Spleen (tissue), 7 donors: ENCODE measurements around a stretch of chr11.

DNA sequence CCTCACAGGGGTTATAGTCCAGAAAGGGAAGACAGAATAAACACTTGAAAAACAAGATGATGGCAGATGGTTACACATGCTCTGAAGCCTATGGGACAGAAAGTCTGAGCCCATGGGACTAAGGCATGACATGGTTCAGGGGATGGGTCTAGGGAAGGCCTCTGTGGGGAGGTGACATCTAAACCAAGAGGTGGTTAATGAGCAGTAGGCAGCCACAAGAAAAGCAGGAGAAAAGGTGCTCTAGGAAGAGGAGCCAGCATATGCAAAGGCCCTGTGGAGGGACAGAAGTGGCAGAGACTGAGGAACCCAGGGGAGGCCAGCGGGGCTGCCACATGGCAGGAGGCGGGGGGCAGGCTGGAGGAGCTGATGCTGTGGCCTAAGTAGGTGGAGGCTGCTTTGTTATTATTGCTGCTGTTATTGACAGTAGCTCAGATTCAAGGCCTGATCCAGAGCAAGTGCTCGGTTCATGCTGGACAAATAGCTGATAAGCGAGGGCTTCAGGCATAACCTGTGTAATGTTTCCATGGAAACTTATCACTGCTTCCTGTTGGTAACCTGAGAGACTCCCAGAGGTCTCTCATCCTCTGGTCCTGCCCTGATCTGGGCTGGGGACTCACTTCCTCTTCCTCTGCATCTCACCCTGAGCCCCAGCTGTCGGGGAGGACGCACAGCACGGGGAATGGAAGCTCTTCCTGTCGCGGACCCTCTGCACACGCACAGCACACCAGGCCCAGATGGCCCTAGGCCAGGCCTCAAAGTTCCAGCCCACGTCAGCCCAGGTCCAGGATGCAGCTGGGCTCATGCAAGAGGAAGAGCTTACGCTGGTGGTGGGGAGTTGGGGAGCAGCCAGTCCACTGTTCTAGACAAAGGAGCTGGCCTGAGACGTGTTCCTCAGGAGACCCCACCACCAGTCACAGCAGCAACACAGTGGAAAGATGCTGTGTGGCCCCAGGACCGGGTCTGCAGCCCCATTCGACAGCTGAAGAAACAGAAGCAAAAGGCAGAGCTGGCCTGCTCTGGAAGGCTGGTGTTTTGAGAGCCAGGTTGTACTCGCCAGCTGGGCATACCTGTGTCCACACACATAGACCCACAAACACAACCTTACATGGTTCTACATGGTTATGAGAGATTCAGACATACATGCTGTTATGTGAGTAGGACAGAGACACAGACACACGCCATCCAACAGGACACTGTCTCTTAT lies 75.3 kb upstream of the TP53I11 start:
- PRO-cap, 4 experiments: no peak in any of the 4 experiments
- RAMPAGE, long total RNA, 4 experiments: no peak in any of the 4 experiments

GRCh38 chr11:45128163-45128609 lies 18.3 kb upstream of the PRDM11 start:
- PRO-cap, 4 experiments: no peak in any of the 4 experiments
- RAMPAGE, long total RNA, 4 experiments: no peak in any of the 4 experiments

DNA sequence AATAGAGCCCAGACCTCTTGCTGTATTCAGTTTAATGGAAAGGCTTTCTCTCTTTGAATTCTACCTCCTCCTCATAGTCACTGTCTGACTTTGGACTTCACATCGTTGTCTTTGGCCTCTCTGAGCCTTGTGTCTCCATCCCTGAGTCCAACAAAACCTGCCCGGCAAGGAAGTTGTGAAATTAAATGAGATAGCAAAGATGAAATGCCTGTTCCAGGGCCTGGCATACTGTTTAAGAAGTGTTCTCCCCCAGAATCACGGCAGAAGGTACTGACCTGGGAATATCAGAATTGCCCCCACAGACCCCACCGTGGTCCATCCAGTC lies 1.7 kb downstream of the PRDM11 start:
- PRO-cap, 4 experiments: no peak in any of the 4 experiments
- RAMPAGE, long total RNA, 4 experiments: no peak in any of the 4 experiments

DNA sequence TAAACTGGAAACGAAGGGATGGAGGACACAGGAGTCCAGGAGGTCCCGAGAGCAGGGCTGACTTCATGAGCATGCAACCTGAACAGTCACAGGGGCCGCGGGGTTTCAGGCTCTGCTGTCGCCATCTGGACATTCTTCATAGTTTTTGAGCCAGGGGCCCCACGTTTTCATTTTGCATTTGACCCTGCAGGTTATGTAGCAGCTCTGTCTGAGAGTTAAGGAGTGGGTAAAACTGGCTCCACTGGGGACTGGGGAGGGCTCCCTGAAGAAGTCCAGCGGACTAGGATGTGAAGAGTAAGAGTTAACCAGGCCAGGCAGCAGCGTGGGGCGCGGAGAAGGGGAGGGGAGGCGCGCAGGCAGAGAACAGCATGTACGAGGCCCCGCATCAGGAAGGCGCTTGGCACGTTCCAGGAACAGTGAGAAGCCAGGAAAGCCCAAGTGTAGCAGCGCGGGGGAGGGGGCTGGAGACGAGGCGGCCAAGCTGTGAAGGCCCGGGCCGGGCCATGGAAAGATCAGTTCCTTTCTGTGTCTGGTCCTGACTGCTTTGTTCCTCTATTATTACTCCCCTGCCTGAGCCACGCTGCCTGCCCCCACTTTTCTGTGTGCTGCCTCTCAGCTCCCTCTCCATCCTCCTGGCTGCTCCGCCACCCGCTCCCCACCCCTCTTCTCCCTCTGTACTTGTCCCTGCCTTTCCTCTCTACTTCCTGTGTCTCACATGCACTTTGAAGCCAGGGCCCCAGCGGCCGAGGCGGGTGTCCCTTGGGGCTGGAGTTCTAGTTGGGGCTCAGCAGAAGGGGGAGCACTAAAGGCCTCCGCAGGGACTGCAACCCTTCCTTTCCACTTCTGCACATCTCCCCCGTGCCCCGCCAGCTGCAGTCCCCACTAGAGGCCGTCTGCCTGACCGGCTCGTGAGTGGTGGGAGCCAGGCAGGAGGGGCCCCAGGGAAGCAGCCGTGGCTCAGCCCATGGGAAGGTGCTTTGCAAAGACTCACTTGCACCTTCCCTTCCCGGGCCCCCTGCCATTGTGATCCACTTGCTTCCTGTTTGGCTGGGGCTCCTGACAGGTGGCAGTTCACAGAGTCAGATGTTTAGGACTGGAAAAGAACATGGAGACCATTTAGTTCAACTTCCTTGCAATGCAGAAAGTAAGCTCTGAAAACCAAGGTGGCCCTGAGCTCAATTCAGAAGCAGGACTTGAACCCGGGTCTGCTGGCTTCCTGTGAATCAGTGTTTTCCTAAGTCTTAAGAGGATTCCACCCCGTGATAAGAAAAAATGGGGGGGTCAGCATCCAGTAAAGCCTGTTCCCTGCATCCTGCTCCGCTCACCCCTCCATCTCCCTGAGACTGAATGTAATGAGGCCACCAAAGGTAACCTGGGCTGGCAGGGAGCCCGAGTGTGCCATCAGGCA lies 63.7 kb downstream of the PRDM11 start:
- PRO-cap, 4 experiments: peak in 3 of 4 experiments; most common plus-strand start position 515 of the sequence (in 3); most common minus-strand start position 282 of the sequence (in 1)
- RAMPAGE, long total RNA, 4 experiments: no peak in any of the 4 experiments

- PRO-cap, 4 experiments: no peak in any of the 4 experiments
- RAMPAGE, long total RNA, 4 experiments: no peak in any of the 4 experiments
These were observed 26.5 kb downstream of the SYT13 start for GRCh38 chr11:45259516-45260076.

- PRO-cap, 4 experiments: no peak in any of the 4 experiments
- RAMPAGE, long total RNA, 4 experiments: no peak in any of the 4 experiments
These were observed 5.8 kb downstream of the SYT13 start for GRCh38 chr11:45280243-45280837.

GRCh38 chr11:45339614-45340625 lies 53.8 kb upstream of the SYT13 start:
- PRO-cap, 4 experiments: peak in 1 of 4 experiments; most common plus-strand start chr11:45340291 (in 1)
- RAMPAGE, long total RNA, 4 experiments: no peak in any of the 4 experiments

- PRO-cap, 4 experiments: no peak in any of the 4 experiments
- RAMPAGE, long total RNA, 4 experiments: no peak in any of the 4 experiments
These were observed 104.2 kb upstream of the SYT13 start for GRCh38 chr11:45390212-45390880.

DNA sequence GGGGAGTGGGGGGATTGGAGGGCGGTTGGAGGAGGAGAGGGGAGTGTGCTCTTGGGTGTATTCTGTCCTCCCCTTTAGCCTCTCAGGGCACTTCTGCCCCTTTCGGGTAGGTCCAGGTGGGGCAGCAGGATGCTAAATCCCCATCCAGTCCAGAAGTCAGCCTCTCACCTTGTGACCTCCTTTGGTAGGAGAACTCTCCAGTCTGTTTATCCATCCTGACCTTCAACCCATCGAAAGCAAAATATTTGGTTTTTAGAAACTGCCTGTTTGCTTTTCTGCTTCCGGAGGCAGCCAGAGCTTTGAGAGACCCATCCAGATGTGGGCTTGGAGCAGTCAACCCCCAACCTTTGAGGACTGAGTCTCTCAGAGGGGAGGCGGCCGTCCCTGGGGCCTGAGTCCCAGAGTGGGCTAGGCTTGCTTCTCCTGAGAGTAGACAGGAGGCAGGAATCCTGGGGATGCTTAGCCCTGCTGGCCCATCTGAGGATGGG lies 105.2 kb upstream of the SYT13 start:
- PRO-cap, 4 experiments: no peak in any of the 4 experiments
- RAMPAGE, long total RNA, 4 experiments: no peak in any of the 4 experiments

GRCh38 chr11:45801555-45802380 lies 3.2 kb upstream of the SLC35C1 start:
- PRO-cap, 4 experiments: peak in 1 of 4 experiments; most common minus-strand start chr11:45801829 (in 1)
- RAMPAGE, long total RNA, 4 experiments: no peak in any of the 4 experiments

DNA sequence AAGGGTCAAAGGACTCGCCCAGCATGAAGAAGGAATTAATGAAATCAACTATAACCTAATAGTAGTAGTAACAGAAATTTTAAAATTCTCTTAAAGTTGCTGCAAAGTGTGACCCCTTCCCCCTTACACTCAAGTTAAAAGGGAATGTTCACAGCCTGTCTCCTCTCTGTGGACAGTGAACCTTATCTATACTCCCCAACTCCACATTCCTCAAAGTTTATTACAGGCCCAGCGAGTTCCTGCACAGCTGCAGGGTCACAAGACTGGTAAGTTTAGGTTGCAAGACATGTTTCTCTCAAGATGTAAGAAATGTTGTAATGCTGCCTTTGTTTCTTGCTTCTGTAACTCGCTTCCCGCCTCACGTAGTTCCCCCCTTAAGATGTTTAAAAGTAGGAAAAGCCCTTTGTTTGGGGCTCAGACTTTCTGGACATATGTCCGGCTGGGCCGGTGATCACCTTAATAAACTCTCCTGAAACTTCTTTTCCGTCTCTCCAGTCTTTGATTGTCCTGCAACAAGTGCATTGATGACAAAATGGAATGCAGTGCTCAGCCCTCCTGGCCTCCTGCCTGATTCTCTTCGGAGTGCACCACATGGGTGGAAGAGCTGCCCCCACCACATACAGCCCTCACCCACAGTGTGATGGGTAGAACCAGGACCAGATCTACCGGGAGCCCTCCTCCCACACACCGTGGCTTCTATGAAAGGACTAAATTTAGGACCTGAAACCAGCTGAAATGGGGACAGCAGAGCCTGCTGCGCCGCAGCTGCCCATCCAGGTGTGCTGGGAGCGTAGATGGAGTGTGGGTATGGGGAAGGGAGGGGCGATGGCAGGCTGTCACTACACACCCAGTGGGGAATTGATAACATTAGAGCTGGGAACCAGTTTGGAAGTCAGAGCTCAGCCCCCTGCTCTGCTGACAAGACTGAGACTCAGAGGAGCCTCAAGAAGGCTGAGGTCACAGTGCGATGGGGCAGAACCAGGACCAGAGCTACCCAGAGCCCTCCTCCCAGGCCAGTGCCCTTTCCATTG lies 18.7 kb downstream of the SLC35C1 start:
- PRO-cap, 4 experiments: no peak in any of the 4 experiments
- RAMPAGE, long total RNA, 4 experiments: no peak in any of the 4 experiments

DNA sequence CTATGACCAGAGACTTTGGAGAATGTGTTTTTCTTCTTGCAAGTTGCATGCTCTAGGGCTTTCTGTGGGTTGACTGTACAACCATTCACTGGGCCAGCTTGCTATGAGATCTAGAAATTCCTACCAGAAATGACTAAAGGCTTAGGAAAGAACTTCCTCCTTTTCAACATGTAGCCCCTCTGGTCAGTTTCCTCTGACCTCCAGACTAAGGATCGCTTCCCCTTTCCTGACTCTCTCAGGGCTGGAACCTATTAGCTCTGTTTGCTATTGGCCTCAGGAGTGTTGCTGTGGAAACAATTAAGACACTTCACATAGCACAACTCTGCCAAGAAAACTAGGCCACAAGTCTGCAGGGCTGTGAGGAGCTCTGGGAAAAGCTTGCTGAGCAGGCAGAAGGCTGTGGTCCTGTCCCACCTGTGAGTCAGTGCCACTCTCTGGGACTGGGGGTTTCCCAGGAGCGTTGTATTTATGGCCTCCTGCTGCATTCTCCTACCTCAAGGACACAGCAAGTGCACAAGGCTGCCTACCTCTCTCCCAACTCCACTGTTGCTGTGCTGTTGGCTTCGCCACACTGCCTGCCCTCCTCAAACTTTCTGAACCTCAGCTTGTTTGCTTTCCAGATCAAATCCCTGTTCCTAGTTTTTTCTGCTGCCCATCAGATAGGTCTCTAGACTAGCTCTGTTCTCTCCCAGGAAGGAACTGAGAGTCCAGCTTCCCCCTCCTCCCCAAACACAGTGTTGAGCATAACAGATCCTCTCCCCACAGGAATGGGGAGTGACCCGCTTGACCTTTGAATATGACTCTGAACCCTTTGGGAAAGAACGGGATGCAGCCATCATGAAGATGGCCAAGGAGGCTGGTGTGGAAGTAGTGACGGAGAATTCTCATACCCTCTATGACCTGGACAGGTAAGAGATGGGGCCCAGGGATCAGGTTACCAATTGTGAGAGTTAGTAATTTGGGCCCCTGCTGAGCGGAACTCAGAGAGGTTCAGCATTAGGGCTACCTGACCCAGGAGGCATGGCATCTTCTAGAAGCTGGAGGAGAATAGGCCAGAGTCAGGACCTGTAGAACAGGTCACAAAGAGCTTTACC lies 11.0 kb downstream of the CRY2 start:
- PRO-cap, 4 experiments: no peak in any of the 4 experiments
- RAMPAGE, long total RNA, 4 experiments: no peak in any of the 4 experiments

GRCh38 chr11:45859329-45860475 lies 12.4 kb downstream of the CRY2 start:
- PRO-cap, 4 experiments: peak in 4 of 4 experiments; most common plus-strand start chr11:45859945 (in 4); most common minus-strand start chr11:45859692 (in 1)
- RAMPAGE, long total RNA, 4 experiments: no peak in any of the 4 experiments

DNA sequence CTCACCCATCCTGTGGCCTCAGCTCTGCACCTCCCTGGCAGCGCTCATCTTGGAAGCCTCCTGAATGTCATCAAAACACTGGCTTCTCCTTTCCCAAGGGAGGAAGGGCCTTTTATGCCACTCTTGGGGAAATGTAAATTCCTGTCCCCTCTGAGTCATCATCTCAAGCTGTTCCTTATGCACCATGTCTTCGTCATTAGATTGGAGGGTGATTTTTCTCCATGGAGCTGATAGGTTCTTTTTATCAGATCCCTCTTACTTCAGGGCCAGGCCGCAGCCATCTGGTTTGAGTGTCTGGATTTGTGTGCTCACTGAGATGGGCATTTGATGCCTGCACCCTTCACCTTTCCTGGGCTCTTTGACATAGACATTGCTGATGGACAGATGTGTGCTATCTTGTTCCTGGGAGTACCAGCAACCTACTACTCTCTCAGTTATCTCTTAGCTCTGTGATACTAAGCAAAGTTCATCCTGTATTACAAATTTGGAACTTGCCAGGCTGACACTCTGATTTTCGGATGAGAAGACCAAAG lies 12.4 kb upstream of the MAPK8IP1 start:
- PRO-cap, 4 experiments: no peak in any of the 4 experiments
- RAMPAGE, long total RNA, 4 experiments: no peak in any of the 4 experiments

- PRO-cap, 4 experiments: no peak in any of the 4 experiments
- RAMPAGE, long total RNA, 4 experiments: no peak in any of the 4 experiments
These were observed 517 bp downstream of the PEX16 start for GRCh38 chr11:45917051-45917669.

- PRO-cap, 4 experiments: no peak in any of the 4 experiments
- RAMPAGE, long total RNA, 4 experiments: no peak in any of the 4 experiments
These were observed 71.9 kb downstream of the LARGE2 start for GRCh38 chr11:45994176-45994975.

DNA sequence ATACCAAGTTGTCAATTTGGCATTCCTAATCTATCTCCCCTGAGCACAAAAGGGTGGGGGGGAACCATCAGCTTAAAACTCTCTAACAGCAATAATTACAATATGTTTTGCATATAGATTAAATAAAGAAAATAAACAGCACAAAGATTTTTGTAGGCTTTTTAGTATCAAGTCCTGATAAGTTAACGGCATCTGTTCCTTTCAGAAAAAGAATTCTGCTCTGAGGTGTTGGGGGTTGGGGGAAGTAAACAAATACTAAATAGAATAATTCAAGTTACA lies 15.1 kb downstream of the PHF21A start:
- PRO-cap, 4 experiments: peak in 3 of 4 experiments; most common minus-strand start position 79 of the sequence (in 3)
- RAMPAGE, long total RNA, 4 experiments: no peak in any of the 4 experiments

DNA sequence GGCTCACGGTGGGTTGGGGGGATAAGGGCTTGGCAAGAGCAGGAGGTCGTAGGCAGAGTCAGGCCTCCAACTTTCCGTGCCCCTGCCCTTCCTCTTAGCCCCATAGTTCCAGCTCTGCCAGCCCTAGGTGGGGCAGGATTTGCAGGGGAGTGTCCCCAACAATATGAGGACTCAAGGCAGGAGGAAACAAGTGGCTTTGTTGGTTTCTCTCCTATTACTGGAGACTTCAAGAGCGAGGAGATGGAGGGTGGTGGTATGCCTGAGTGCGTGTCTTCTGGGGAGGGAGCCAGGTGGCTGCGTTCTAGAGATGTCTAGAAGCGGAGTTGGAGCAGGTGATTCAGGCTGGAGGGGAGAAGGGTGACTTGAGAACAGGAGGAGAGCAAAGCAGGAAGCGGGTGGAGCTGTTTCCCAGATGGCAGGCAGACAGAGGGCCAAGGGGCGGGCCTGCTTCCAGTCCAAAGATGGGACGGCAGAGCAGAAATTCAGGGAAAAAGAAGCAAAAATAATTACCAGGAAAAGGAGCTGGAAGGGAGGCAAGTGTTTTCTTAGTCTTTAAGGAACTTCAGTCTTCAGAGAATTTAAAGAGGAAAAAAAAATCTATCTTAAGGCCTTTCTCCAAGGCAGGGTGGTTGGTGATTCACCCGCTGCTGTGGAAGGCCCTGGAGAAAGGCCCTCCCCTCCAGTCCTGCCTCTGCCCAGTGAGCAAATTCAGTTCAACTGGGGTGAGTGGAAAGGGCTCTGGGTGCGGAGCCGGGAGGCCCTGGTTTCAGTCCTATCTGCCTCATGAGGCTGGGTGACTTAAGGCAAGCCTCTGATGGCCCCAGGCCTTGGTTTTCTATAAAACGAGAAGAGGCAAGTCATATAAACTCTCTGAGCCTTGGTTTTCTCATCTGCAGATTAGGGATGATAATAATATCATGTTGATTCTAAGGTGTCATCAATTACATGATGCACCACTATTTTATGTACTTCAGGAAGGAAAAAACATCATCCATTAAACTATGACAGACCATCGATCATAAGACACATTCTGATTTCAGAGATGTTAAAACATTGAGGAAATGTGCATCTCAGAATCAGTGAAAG lies 4.6 kb upstream of the CREB3L1 start:
- PRO-cap, 4 experiments: no peak in any of the 4 experiments
- RAMPAGE, long total RNA, 4 experiments: no peak in any of the 4 experiments

- PRO-cap, 4 experiments: no peak in any of the 4 experiments
- RAMPAGE, long total RNA, 4 experiments: no peak in any of the 4 experiments
These were observed 17.3 kb downstream of the CREB3L1 start for GRCh38 chr11:46294489-46295397.

DNA sequence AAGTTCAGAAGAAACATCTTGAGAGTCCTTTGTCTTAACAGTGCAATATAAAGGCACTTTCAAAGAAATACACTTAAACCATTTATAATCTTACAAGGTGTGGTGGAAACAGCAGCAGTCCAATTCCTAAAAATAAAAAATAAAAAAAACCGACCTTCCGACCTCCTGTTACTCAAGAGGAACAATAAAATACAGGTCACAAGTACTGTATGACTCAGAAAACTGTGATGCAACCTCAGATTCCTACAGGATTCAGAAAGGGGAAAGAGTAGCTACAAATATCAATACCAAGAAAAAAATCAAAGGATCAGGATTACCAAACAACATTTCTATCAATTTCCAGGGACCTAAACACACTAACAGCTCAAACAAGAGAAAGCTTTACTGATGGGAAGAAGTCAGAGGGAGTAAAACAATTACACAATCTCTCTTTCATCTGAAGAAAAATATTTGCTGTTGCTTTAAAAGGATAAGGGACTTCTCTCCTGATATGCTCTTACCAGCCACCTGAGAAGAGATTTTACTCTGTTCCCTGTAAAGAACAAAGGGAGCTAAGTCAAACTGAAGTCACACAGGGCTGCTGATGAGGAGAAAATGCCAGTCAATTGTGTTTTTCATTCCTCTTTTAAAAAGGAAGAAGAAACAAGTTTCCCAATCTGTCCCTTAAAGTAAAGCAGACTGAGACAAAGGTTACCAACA lies 39.5 kb downstream of the AMBRA1 start:
- PRO-cap, 4 experiments: no peak in any of the 4 experiments
- RAMPAGE, long total RNA, 4 experiments: no peak in any of the 4 experiments